Hair follicular keratinocyte (primary cell): ENCODE results near the genes DAB2 and C7.

DNA sequence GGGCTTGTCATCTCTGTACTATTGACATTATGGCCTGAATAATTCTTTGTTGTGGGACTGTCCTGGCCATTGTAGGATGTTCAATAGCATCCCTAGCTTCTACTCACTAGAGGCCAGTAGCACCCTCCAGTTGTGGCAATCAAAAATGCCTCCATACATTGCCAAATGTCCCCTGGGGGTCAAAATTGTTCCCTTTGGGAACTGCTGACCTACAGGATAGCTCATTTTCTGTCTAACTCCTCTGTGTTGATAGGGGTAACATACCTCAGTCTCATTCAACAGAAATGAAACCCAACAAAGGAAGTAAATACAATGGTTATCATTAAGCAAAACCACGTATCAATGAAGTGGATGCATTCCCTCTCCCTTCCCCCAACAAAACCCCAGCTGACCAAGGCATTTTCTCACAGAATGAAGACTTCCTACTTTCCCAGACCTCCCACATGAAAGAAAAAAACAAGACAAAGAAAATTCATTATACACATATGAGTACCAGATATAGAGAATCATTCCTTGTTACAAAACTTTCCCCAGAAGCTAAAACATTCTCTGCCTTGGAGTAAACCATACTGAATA is 18.0 kb downstream of the FYB1 start:
- RAMPAGE, long total RNA: no peak

DNA sequence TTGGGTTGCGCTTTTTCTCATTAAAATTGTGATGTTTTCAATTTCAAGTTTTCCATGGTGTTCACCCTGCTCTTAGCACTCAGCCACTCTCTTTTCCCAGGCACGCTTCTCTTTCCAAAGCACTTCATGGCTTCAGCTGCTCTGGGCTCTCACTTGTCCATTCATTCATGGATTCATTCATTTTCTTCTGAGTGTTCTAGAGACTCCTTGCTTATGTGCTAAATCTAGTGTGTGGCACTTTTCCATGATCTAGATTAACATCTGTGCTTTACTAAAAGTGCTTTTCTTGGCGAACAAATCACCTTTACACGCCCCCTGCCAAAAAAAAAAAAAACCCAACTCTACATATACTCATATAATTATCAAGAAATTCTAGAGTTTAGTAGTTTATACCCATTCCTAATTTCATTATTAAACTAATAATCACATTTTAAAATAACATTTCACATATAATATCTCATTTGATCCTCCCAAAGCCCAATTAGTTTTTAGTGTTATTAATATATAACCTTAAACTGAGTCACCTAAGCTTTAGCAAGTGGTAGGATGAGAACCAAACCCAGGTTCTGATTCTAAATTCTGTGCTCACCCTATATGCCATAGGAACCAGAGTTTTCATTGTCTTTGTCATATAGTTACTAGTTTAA is 6.5 kb downstream of the FYB1 start:
- RAMPAGE, long total RNA: no peak

DNA sequence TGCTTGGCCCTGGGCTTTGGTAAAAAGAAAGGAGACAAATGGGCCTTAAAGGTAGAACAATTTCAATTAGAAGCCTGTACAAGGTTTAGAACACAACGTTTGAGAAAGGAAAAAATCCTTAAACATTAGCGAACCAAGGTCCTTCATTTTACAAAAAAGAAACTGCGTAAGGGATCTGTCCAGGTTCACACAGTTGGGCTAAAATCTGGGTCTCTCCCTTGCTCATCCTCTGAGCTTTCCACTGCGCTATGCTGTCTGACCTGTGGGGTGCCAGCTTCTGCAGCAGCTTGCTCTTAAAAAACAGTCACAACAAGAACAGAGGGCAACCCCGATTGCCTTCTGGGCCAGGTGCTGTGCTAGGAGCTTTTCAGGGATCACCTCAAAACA is 2.2 kb downstream of the FYB1 start:
- RAMPAGE, long total RNA: no peak

DNA sequence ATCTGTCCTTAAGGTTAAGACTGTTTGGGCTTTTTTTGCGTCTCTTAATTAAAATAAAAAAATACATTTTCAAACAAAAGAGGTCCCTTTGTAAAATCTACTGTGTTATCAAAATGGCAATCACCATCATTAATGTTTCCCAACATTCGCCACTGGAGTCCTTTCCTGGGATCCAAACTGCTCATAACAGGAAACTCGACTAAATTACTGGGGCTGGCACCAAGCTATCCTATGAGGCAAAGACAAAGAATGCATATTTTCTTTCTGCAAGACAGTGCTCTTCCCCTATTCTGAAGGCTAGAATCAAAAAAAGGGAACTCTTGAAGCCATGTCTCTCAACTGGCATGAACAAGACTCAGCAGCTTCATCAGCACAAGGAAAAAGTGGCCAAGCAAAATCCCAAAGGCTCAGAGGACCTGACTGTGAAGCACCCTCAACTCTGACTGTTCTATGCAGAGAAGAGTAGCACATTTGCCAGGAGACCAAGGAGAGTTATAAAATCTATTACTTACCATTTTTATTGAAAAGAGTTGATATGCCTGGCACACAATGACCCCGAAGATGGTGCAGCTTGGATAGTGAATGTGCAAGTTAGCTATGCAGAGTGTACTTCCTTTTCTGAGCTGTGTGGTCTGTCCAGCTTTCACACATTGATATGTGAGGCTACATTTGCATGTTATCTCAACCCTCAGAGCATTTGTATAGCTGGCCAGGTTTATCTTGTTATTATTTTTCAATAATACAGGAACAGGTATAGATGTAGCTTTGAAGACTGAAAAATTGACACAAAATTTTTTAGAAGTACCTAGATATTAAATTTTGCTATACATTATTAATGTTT is 50.9 kb upstream of the FYB1 start:
- RAMPAGE, long total RNA: no peak

DNA sequence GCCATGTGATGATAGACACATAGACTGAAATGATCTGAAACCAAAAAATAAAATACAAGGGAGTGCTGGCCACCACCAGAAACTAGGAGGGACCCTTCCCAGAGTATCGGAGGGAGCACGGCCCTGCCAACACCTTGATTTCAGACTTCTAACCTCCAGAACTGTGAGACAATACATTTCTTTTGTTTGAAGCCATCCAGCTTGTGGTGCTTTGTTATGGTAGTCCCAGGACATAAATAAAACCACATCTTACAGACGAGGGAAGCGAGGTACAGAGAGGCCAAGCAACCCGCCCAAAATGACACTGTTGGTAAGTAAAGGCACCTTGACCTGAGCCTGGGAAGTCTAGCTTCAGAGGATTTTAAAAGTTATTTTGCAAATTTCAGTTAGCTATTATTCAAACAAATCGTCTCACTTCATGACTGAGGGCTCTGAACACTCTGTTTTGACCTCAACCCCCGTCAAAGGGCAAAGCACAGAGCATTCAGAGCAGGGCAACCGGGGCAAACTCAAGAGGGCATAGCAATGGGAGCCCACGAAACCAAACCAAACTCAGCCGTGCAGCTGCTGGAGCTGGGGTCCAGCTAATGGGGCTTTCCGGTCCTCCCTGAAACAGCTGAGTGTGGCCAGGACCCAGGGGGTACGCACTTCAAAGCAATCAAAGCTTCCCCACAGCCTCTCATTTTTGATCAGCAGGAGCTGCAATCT is 1.8 kb downstream of the C9 start:
- RAMPAGE, long total RNA: no peak

GRCh38 chr5:39382898-39383359 is 18.6 kb upstream of the C9 start:
- RAMPAGE, long total RNA: no peak

DNA sequence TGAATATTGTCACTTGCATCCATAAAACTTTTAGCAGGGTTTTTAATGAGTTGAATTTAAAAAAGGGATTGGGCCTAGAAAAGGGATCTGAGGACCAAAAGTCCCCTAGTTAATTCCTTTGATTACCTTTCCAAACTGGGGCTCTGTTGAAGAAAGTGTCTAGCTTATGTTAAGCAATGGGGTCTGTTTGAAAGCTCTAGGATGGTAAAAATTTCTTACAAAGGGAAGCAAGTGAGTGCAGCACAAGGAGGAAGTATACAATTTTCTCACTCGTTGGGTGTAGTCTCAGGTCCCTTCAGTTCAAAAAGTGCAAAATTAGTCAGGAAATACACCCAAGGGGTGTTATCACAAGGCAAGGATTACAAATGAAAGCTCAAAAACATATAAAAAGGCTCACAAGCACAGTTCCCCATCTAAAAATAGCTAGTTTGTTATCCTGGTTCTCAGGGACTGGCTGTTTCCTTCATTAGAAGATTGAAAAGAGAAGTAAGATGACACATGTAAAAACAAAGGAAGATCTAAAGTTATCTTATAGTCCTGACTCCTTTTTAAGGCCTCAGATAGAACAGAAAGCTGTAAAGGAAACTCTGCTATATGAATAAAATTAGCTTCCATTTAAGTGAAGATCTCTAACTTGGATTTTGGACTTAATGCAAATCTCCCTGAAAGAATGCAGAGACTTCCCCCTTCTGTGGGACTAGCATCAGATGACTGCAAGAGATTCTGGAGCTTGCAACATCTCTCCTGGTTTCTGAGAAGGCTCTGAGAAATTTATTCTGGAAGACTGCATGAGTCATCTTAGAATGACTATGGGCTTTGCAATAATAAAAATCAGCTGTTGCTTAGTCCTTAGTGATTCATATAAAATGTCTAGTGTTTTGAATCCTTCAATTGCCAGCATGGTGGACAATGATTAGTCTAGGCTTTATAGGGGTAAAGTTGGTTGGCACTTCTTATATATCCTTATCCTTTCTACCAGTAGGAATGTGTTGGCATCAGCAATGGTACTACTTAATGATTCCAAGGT is 25.5 kb downstream of the DAB2 start:
- RAMPAGE, long total RNA: no peak

- RAMPAGE, long total RNA: no peak
Measured at GRCh38 chr5:39424673-39425562, at the start of gene DAB2. TSS of gene DAB2 (minus strand) at chr5:39424980.

- RAMPAGE, long total RNA: no peak
Measured at GRCh38 chr5:39462096-39462295, 37.2 kb upstream of the DAB2 start.

GRCh38 chr5:39526572-39527253 is 101.9 kb upstream of the DAB2 start:
- RAMPAGE, long total RNA: no peak

DNA sequence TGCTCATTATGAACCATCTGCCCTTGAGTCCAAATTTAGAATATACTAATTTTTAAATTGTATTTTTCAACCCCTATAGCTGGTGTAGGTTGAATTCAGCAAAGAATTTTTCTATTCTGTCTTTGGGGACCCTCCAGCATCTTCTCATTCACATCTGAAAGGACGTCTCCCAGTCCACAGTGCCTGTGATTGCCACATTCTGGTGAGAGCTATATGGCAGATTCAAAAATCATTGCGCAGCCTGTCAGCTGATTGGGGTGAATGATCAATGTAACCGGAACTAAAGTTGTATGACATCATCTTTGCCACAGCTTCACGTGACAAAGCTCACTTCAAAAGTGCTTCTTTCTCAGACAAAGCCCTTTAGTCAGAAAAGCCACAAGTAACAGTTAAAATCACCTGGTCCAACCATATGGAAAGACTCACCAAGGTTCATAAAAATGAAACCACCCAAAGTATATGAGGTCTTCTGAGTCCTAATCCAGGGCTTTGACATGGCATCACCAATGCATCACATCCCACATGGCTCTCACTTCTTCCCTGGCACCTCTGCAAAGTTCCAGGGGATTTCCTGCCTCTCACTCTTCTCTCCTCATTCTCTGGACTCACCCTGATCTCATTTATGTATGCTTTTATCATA is 193.3 kb upstream of the PTGER4 start:
- RAMPAGE, long total RNA: no peak

DNA sequence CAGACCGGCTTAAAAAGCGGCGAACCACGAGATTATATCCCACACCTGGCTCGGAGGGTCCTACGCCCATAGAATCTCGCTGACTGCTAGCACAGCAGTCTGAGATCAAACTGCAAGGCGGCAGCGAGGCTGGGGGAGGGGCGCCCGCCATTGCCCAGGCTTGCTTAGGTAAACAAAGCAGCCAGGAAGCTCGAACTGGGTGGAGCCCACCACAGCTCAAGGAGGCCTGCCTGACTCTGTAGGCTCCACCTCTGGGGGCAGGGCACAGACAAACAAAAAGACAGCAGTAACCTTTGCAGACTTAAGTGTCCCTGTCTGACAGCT is 138.1 kb upstream of the PTGER4 start:
- RAMPAGE, long total RNA: no peak

- RAMPAGE, long total RNA: no peak
Measured at GRCh38 chr5:40681244-40682304, 1.9 kb downstream of the PTGER4 start.

- RAMPAGE, long total RNA: no peak
Measured at GRCh38 chr5:40686497-40686953, 6.8 kb downstream of the PTGER4 start.

- RAMPAGE, long total RNA: no peak
Measured at GRCh38 chr5:40832367-40832931, 2.6 kb downstream of the RPL37 start.

GRCh38 chr5:40842935-40843815 is 2.0 kb downstream of the CARD6 start:
- RAMPAGE, long total RNA: no peak

DNA sequence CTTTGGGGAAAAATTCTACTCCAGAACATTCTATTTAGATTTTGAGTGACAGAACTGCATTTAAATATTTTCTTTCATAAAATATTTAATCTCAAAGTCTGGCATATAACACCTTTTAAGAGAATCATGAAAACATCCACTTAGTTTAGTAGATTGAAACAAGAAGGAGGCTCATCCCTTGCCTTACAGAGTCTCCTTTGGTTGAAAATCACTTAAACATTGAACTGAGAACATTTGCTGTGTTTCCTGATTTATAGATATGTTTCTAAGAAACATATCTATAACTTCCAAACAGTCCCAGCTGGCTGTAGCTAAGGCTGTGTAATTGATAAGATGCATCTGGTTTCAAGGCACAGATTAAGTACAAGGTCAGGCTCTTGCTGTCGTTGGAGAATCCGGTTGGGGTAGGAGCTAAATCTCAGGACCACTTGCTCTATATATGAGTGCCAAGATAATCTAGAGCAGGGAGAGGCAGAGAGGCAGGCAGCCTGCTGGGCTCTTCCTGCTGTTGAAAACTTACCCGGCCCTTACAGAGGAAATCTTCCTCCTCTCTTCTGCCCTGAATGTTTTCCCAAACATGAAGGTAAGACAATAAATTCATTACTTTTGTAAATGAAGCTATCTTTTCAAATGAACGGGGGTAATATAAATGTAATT is at the start of gene C7:
Gene C7 (plus strand): TSS at position 464 of the 657 bp plus-strand sequence.
- RAMPAGE, long total RNA: no peak

GRCh38 chr5:41193403-41194664 is 19.5 kb downstream of the C6 start:
- RAMPAGE, long total RNA: no peak

DNA sequence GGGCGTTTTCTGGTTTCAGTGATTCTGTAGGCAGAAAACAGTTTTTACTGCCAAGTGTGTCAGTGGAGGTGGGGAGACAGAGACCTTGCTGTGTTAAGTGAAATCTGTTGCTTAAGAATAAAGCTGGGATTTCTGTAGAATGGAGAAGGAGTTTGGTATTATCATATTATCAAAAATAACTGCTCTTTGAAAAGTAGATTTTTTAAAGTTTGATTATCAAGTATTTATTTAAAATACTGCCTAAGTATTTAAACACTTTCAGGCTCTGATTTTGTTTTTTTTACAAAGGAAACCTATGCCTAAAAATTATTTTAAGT is 69.9 kb downstream of the GHR start:
- RAMPAGE, long total RNA: no peak

GRCh38 chr5:42596770-42597149 is 159.9 kb upstream of the CCDC152 start:
- RAMPAGE, long total RNA: no peak